ENCODE data around the genes KCTD21, NARS2 and PRCP.

- PRO-cap = no peak
Measured at GRCh38 chr11:76823290-76824018, 37.3 kb upstream of the ACER3 start.

DNA sequence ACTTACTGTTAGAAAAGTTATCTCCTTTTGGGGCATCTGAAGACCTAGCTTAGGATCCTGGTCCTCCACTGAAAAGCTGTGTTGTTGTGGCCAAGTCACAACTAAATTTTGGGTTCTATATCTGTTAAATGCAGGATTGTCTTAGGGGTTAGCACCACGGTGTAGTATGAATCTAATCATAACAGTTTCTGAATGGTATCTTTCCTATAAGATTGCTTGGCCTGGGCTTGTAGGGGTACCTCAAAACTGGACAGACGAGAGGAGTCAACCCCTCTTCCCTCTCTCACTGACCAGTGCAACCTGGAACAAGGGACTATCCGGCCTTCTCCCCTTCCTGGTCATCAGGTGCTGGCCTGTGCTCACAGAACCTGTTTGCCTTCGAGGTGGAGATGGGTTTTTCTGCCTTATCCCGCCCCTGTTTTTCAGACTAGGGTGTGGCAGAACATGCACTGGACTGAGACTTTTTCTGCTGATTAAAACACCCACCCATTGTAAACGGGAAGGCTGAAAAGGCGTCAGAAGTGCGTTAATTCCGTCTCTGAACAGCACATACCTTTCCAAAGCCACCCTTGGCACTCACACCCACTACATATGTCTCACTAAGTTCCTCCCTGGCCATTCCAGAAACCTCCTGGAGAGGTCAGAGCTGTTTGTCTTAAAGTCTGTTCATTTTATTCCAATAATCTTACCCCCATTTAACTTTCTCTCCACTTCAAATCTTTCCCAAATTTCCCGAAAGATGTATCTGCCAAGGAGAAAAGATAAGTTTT, 4.4 kb upstream of the B3GNT6 start:
- PRO-cap = no peak

DNA sequence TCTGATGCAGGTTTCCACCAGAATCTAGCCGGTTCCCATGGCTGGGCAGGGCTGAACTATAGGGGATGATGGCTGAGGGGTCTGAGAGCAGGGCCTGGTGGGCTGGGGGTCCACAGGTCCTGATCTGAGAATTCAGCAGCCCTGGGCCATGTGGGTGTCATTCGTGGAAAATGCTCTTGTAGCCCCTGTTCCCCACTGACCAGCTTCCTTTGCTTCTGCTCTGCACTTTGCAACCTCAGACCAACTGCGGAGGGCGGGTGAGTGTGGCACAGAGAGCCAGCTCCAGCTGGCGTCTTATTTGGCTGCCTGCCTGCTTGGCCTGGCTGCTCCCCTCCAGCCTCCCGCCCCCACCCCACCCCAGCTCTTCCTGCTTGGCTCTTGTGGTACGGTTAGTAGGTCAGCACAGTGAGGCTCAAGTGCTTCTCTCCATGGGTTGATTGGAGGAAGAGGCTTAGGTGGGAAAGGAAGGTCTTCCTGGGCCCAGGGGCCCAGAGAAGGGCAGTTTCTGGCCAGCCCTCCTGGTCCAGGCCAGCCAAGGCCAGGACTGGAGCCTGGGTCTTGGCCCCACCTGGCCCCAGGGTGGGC, 26.3 kb downstream of the MYO7A start:
- PRO-cap = no peak

GRCh38 chr11:77178952-77179367, 50.9 kb downstream of the MYO7A start:
- PRO-cap = no peak

DNA sequence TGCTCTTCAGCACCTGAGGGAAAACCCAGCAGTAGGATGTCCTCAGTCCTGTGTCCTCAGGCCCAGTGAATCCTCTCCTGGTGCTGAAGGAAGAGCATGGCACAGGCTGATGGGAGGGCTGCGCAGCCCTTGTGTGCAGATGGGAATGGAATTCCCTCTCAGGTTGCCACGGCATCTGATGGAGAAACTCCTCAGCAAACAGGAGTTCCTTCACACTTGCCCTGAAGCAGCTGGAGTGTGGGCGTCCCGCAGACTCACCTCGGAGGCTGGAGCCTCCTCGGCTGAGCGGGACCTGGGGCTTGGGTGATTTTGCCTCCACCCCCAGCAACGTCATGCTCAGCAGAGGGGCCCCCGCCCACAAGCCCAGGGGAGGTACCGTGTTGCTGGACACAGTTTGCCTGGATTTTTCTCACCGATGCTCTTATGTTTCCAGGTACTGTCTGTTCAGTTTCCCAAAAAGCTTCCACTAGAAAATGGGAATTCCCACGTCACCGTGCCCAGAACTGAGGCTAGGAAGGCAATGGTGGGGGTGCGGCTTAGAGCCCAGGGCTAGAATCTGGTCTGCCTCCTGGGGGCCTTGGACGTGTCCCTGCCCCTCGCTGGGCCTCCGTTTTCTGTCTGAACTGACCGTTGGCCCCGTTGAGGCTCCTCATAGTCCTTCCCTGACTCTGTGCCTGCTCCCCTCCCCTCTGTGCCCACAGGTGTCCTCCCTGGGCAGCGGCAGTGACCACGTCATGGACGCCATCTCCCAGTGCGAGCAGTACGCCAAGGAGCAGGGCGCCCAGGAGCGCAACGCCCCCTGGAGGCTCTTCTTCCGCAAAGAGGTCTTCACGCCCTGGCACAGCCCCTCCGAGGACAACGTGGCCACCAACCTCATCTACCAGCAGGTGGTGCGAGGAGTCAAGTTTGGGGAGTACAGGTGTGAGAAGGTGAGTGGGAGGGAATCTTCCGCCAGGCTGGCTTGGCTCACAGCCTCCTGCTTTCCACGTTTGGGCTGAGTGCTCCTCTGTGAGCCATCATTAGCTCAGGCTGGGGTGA, 63.6 kb downstream of the MYO7A start:
- PRO-cap = no peak

- PRO-cap = no peak
Measured at GRCh38 chr11:77284853-77285329, 16.6 kb downstream of the GDPD4 start.

- PRO-cap = no peak
Measured at GRCh38 chr11:78030362-78030855, 7.3 kb upstream of the KCTD14 start.

DNA sequence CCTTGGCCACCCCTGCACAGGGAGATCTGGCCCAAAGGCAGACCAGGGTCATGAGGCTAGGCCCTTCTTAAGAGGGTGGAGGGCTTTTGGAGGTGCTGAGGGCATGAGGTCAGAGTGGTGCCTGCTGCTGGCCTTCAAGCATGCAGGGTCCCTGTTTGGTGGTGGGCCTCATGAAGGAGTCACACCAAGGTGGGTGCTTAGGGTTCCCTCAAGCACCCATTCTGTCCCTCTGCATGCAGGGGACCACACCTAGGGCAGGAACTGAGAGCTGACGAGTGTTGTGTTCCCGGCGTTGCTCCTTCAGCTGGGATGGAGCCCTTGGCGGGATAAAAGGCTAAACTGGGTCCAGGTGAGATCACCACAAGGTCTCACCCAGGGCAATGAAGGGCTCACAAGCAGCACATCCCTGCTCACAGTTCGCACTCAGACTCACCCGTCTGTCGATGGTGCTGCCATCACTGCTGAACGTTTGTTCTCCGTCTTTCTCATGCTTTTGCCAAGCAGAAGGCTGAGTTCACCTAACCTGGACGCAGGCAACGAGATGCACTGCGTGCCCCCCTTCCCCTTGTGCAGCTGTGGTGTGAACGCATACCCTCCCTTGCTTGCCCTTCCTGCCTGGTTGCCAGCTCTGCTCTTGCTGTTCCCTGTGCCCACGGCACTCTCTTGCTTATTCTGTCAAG, 18.2 kb downstream of the KCTD21 start:
- PRO-cap = no peak

GRCh38 chr11:78188456-78189067, at the start of gene KCTD21:
Gene KCTD21, minus strand, starts transcription at chr11:78188626.
- PRO-cap = bidirectional peak, plus-strand start at chr11:78188938, minus-strand start at chr11:78188624

DNA sequence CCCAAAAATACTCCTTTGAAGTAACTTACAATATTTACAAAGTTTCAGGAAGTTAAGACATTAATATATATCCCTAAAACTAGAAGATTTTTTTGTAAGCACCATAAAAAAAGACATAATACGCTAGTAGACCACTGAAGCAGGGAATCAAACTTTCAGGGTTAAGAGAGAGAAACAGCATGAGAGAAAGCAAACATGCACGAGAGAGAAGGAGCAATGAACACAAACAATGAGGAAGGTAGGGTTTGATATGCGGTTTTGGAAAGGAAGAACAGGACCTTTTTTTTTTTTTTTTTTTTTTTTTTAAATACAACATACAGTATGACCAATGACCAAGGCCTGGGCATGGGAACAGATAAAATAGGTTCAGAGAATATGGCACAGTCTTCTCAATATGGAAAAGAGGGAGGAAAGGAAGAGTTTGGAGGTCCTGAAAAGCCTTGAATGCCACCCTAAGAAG, 100.8 kb downstream of the USP35 start:
- PRO-cap = no peak

DNA sequence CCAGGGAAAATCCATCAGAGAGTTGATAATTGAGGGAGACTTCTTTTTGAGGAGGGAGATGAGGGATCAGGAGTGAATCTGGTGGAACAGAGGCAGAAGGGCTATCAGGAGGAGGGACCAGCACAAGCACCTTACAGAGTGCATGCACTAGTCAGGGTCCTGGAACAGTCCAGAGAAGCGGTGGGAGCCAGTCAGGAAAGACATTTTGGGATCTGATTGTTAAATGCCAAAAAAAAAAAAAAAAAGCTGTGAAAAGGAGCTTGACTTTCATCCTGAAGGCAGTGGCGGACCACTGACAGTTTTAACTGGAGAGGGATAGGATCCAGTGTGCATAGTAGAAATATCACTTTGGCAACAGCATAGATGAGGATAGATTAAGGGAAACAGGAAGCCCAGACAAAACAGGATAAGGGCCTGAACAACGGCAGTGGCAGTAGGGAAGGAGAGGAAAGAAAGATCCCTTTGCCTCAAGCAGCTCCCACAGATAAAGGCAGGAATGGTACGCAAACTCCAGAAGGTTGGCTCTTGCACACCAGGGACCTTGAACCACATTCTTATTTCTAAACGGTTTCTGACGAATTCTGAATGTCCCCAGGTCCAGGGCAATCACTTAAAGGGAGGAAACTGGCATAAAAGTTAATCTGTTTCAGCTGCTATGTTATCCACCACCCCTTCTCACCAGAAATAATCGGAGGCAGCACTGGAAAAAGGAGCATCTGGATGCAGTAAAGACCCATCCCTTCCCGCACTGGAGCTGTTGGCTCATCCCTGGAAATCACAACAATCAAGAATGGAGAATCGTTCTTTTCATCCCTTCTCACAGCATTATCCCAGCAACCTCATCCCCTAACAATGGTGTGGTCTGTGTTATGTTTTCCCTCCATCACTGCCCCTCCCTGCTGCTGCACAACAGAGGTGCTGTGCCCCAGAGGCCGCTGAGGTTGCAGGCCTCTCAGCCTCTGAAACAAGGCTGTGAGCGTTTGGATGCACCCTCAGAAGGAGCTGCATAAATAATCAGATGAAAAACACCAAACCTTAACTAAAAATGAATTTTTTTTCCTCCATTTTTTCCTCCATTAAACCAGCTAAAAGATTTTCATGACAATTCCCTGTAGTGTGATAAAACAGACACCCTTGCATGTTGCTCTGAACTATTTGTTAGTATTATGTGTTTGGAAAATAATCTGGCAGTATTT, 99.1 kb downstream of the GAB2 start:
- PRO-cap = no peak

GRCh38 chr11:78418820-78419775, 1.5 kb upstream of the GAB2 start:
- PRO-cap = unidirectional peak, minus-strand start at chr11:78419019

DNA sequence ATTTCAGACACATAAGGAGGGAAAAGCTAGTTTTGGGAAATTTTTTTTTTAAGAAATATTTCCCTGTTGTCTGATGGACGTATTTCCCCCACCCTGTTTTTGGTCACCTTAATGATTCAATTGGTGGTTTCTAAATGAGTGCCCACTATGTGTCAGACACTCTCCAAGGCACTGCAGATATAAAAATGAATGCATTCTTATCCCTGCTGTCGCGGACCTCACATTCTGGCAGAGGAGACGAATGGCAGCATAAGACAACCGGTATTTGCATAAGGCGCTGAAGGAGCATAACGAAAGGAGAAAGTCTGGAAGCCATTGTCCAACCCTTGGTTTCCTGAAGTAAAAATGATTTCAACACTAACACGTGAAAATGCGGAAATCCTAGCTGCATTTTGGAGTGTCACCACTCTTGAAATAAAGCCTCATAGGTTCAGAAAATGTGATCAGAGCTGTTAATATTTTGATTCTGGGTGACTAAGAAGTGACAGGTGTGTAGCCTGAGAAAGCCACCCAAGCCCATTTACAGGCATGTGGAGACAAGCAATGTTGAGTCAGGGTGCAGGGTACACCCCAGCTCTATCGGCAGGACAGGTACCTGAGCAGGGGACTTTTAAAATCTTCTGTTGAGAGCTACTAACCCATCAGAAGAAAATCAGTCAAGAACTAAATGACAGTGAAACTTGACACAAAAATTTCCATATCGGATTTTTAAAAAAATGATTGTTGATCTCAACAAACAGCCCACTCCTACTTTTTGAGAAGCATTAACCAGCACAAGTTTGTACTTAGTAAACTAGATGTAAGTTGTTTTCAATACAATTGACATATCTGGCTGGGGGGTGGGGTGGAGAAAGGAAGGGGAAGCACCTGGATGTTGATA, 10.2 kb upstream of the GAB2 start:
- PRO-cap = no peak

DNA sequence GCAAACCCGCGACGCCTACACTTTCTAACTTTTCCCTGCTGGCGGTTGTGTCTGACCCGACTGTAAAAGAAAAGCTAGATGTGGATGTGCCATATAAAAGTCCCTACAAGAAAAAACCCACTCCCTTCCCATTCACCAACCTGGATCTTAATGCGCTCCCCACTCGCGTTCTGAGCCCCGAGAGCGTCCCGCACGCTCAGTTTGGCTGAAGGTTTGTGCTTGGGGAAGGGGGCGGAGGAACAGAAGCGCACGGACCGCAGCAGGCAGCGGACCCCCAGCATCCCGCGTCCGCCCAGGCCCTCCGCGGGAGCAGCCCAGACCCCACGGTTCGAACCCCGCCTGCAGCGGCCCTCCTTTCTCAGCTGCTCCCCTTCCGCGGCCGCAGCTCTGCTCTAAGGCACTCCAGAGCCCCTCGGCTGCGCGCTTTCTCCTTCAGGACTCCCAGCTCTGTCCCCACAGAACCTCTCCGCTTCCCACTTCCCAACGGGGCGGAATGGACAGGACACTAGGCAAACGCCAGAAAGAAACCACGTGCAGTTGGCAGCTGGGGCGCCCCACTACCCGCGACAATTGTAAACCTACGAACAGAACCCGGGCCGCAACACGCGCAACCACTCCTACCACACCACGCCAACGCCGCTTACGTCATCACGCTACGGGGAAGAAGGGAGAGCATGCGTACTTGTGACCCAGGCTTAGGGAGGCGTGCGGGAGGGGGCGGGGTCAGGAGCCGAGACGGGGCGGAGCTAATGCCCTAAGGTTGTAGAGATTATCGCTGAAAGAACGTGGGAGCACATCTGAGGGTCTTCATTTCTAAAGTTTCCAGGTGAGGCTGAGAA, at the start of gene NARS2:
NARS2 (minus strand) TSS at position 657 of the 839 bp plus-strand sequence.
- PRO-cap = bidirectional peak, plus-strand start at position 772 of the sequence, minus-strand start at position 622 of the sequence

- PRO-cap = bidirectional peak, plus-strand start at chr11:78801581, minus-strand start at chr11:78801323
Measured at GRCh38 chr11:78801100-78801802, 226.6 kb upstream of the NARS2 start.

- PRO-cap = no peak
Measured at GRCh38 chr11:78828822-78829351, 254.2 kb upstream of the NARS2 start.

- PRO-cap = no peak
Measured at GRCh38 chr11:82898997-82899427, 1.2 kb downstream of the PRCP start.

DNA sequence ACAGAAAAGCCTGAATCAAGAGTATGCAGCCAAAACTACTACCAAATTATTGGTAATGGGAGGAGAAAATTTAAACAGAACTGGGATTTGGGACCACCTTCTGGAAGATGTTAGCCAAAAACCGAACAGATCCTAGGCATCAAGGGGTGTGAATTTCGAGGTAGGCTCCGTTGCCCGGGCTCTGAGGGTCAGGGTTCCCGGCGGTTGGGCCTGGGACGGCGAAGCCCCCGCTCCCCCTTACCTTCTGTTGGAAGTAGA, 307 bp downstream of the PRCP start:
- PRO-cap = no peak

DNA sequence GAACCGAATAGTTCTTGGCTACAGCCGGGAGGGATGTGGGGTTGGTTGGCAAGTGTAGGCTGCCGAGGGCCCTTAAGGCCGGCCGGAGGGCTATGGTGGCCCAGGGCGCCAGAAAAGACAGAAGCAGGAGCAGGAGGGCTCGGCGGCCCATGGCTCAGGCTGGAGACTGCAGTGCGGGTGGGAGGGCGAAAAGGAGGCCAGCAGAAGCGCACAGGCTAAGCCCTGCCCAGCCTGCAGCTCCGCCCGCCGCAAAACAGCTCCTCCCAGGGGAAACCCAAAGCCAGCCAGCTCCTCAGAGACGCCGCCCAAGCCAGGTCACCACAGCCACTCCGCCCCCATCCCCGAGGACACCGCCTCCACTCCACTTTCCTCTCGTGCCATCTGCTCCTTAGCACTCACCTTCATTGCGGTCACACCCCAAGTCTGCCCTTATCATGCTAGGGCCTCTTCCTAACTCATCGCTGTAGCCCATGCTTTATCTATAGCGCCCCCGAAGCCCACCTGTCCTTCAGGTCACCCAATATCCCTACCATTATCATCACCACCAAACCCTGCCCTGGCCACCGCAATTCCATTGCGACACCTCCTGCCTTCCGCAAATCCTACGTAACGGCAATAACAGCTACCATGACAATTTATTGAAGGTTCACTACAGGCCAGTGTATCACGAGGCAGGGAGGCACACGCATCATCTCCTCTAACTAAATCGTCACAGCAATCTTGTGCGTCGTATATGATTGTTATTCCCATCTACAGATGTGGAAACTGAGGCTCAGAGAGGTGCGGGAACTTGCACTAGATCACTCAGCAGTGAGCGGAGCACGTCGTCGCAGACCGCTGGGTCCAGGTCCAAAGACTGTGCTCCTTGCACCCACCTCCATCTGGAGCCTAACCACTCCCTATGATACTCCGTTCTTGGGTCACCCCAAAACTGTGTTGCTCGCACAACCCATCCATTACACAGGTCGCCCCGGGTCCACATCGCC, at the start of gene PRCP:
PRCP (minus strand) TSS at position 179 of the 986 bp plus-strand sequence.
- PRO-cap = bidirectional peak, plus-strand start at position 295 of the sequence, minus-strand start at position 168 of the sequence; unidirectional peak, plus-strand start at position 659 of the sequence

- PRO-cap = no peak
Measured at GRCh38 chr11:82992274-82992676, 79.4 kb downstream of the RAB30 start.

All from jejunum (tissue), 1 donor.